Mesenchymal stem cell of the bone marrow (primary cell): ENCODE results near the gene GCNT3.

GRCh38 chr15:58986946-58987368 lies 506 bp upstream of the RNF111 start:
- CAGE, long polyA plus RNA: no peak

- CAGE, long polyA plus RNA: no peak
Measured at GRCh38 chr15:58988543-58988926, 1.1 kb downstream of the RNF111 start.

DNA sequence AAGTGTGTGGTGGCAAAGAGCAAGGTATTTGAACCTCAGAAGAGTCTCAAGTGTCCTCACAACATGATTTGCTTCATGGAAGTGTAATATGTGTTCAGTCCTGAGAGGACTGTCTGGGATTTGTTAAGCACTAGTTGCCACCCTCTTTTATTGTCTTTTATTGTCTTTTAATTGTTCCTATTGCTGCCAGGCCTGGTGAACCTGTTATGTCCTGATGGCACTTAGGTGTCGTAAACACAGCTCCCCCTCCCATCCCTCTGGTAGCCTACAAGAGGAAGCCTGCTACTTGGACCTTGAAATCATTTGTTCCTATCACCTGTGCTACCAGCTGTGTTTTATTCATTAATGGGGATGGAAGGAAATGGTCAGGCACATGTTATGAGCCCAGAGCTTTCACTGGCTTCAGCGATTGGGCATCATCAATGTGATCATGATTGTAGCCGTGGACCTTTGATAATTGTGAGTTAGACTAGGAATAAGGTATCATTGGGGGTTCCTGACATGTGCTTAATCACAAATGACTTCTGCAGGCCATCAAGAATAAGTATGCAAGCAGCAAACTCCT lies 19.4 kb downstream of the CCNB2 start:
- CAGE, long polyA plus RNA: no peak

DNA sequence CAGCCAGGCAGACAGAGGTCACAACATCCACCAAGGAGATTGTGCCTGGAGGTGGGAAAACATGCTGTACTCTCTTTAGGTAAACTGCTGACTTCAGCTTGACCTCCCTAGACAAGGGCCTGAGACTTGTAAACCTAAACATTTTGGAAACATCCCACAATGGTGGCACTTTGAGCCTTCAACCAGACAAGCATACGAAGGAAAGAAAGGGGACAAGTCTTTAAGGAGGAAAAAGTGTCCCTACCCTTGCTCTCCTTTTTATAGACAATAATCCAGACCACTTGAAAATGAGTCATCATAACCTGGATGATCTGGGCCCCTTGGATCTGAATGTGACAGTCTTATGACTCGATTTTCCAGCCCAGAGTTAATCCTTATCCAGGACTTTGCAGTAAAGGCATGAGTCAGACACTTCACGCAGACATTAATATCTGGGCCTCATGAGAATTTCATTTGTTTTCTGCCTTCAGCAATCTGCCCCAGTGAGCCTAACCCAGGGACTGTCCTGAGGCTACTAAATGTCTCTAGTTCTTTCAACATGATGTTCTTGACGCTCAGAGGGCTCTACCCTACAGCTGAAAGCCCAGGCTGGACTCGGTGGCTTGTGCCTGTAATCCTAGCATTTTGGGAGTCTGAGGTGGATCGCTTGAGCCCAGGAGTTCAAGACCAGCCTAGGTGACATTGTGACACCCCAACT lies 6.6 kb upstream of the LDHAL6B start:
- CAGE, long polyA plus RNA: no peak

DNA sequence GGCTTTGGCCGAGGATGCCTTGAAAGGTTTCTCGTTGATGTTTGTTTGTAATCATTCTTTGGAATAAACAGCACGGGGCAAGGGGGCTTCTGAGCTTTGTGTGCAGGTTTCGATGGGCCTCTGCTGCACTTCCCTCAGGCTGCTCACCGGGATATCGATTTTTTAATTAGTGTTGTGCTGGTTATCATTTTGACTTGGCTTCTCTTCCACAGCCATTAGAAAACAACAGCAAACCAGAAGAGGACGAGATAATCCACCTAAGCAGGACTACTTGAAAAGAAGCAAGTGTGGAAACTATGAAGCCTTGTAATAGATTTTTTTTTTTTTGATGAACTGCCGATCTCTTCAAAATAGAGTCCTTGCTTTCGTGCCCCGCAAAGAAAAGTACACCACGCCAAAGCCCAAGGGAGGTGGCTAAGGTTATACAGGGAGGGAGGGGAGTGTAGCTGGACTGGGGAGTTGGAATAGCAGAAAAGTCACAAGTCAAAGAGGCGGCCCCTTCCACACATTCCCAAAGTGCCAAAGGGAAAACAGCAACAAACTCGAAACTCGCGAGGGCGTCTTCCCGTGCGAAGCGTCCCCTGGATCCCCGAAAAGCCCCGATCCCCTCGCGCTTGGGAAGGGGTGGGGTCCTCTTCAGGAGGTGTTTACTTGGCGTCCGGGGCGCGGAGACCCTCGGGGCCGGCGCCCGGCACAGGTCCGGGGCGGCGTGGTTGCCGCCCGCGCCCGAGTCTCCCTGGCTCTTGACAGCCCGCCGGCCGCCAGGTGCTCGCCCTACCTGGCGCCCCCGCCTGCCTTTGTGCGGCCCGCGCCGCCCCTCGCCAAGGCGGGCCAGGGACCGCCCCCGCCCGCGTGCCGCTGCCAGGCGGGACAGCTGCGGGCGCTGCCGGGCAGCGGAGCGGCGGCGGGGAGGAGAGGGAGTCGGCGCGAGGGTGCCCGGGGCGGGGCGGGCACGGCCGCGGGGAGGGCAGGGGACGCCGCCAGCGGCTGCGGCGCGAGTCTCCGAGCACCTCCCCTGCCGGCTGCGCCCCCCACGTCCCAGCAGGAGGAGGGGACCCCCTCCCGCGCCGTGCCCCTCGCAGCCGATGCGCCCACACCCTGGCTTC lies 1.2 kb downstream of the MYO1E start:
- CAGE, long polyA plus RNA: no peak

DNA sequence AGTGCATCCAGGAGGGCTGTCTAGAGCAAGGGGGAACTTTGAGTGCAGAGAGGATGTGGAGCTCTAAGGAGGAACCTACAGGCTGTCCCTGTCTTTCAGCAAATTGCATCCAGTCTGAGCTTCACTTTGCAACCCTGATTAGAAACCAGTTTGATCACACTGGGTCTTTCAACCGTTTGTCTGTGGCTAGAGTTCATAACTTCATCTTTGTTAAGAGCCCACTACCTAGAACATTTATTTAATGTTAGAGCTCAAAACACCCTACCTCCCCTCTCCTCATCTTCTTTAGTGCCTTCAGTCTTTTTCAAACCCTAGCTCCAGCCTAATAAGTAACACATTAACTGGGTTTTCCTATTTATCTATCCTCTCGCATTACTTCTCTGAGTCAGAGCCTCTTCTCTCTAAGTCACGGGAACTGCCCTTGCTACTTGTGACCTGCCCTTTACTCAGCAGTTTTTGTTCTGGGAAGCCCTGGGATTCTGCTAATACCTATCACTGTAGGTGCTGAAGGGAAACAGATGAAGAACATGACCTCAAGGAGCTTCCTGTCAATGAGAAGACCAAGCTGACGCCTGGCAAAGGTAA lies at the start of gene GCNT3:
Gene GCNT3 (plus strand): TSS at position 383 of the 585 bp plus-strand sequence.
- CAGE, long polyA plus RNA: no peak

- CAGE, long polyA plus RNA: no peak
Measured at GRCh38 chr15:59662309-59662602, 4.9 kb upstream of the GTF2A2 start.

DNA sequence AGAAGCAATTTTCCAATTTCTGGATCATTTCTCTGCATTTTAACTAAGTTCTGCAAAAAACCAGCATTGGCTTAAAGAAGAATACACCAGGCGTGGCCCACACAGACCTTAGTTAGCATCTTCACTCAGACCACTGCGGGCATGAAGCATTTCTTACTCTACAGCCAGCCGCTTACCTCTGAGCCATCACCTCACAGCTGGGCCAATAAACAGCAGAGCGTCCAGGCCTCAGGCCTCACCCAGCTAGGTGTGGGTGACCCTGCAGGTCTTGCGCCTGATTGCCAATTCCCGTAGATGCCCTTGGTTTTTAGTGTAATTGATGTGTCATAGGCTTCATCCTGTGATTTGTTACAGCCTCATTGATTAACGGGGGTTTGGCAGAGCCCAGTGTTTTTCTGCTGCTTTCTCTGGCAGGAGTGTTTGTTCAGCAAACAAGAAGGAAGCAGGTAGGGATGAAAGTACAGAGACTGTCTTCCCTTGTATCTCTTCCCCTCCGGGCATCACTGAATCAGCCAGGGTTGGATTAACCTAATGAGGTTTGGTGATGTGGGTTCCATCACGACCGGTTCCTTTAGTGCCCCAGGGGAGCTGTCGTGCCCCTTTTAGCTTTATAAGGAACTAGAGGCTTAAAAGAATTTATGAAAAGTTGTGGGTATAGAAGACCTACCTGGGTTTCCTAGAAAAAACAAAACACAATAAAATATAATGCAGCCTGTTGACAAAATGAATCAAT lies 49.6 kb upstream of the BNIP2 start:
- CAGE, long polyA plus RNA: no peak

DNA sequence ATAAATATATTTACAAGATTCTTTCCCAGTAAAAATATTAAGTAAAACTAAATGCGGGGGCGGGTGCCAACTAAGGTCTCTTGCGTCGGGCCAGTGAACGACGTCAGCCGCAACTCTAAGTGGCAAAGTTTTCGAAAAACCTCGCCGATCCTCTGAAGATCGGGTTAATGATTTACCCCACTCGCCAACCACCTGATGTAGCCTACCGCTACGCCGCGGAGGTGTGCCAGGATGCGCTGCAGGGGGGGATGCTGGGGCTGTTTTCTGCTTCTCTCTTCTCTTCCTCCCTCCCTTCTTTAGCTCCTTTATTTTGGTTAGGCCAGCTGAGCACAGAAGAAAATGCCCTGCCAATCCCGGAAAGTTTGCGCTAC lies 7.7 kb upstream of the FOXB1 start:
- CAGE, long polyA plus RNA: no peak

GRCh38 chr15:60000500-60000988 lies 3.6 kb upstream of the FOXB1 start:
- CAGE, long polyA plus RNA: no peak

DNA sequence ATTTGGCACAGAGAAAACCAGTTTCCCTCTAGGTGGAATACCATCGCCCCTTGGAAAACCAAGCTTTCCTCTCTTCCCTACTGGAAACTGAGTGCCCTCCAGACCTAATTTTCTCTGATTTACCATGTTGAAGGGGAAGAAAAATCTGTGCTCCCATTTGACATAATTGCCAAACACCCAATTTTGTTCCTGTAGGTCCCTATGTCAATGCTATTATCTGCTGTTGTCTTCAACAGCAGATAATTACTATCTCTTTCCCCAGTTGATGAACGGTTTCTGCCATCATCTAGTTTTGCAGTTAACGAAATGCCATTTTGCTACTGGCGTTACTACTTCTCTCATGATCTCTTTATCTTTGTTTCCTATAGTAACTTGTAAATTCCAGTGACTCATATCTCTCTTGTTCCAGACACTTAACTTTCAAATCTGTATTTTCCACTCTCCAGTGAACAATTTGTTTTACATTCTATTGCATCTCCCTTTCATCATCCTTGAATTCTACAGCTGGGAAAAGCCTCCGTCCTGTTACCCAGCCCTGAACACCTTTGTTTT lies 111.5 kb downstream of the FOXB1 start:
- CAGE, long polyA plus RNA: no peak

- CAGE, long polyA plus RNA: no peak
Measured at GRCh38 chr15:60189005-60189334, 184.9 kb downstream of the FOXB1 start.

DNA sequence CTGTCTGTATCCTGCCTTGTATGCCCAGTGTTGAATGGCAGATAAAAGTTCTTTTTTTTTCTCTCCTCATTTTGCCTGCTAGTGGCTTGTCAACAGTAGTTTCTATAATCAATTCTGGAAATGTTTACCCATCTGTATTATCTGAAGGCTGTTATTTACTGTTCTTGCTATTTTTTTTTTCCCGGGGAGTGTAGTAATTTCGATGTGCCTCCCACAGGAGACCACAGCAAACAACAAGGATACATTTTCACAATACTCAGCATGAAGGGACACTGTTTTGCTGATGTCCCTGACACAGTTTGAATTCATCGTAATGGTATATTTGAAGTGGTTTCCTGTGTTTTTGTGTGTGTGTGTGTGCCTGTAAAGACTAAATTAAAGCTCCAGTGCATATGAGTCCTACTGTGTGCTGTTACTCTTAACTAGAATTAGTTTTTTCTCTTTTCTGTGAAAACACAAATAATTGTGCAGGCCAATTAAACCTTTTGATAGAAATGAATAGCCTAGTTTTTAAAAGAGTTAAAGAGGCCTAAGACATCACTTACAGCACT lies 92.1 kb upstream of the ICE2 start:
- CAGE, long polyA plus RNA: no peak

GRCh38 chr15:60592355-60593285 lies 113.7 kb upstream of the ICE2 start:
- CAGE, long polyA plus RNA: no peak

GRCh38 chr15:60660587-60660927 lies 181.6 kb upstream of the ICE2 start:
- CAGE, long polyA plus RNA: no peak

DNA sequence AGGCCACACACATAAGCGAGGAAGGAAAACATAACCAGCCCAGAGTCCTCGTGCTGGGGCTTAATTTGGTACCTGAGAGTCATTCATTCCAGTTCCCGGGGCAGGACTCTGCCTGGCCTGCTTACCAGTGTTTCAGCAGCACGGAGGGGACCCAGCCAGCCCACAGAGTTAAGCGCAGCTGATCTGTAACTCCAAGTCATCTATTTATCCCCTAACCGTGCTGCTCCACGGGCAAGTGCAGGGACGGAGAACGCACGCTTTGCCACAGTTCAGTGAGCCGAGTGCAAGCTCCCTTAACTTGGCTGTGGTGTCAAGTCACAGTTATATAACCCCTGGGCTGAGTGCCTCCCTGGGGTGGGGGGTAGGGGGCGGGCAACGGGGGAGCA lies 302.4 kb upstream of the ICE2 start:
- CAGE, long polyA plus RNA: no peak

DNA sequence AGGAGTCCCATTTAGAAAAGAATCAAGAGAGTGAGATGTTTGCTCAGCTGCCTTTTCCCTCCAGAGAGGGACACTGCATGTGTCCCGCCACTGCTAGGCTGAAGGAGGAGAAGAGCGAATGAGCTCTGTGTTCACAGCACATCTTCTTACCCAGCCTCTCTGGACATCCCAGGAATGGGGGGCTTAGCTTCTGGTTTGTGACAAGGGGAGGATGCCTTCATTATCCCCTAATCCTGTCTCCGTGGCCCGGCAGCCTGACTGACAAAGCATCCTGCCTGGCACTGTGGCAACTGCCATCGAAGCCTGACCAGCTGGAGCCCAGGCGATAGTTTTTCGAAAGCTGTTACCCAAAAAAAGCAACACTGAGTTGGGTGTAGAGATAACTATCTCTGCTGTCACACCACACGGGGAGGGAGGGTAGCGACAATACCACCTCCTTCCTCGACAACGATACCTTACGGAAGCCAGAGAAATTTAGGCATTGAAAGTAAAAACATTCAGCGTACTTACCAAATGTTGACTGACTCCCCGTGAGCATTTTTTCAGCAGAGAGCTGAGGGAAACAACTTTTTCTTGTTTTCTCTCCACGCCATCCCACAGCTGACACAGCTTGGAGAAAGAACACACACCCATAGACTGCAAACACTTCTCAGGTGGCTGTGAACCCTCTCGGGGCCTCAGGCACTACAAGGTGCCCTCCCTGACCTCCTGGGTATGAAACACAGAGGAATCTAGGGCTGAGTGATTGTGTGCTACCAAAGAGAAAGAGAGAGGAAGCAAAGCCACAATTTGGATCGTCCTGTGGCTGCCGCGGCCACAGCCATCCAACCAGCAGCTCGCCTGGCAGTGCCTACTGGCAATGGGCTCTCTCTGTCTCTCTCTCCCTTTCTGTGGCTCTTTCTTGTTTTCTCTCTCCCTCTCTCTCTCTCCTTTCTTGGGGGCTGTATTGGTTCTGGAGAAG lies 361.9 kb upstream of the ICE2 start:
- CAGE, long polyA plus RNA: no peak

DNA sequence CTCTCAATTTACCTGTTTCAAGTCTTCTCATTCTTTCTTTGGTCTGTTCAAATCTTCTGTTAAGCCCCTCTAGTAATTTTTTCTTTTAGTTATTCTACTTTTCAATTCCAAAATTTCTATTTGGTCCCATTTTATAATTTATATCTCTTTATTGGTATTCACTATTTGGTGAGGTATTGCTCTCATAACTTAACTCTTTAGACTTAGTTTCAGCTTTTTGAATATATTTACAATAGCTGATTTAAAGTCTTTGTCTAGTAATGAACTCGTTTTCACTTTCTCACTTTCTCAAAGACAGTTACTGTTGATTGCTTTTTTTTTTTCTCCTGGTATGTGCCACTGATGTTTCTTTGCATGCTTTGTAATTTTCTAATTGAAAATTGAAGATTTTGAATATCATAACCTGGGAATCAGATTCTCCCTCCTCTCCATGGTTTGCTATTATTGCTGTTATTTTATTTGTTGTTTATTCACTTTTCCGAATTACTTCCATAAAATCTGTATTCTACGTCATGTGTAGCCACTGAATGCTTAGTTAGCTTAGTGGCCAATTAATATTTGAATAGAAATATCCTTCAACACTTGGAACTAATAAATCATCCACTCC lies 247.5 kb downstream of the RORA start:
- CAGE, long polyA plus RNA: no peak

DNA sequence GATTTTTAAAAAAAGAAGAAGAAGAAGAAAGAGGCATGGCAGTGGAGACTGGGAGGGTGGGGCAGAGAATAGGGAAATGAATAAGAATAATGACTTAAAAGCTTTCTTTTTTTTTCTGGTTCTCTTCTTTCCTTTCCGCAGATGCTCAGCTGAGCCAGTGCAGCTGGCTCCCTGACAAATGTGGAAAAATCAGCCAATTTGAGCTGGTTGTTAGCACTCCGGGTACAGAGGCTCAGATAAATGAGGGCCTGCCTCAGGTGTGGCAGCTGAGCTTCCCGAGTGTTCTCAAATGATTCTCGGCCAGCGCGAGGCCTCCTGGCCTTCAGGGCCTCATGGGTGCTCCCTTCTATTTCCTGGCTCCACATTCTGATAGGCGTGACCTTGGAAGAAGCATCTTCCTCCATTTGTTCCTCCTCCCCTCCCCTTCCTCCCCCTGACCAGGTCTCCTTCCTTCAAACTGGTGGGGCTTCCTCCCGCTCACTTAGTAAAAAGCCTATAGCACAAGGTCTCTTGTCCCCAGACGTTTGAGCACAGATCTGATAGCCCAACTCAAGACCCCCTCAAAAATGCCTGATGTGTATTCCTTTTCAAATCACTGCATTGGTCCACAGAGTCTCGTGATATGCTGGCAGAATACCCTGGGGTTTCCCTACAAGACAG lies 233.9 kb downstream of the RORA start:
- CAGE, long polyA plus RNA: no peak

DNA sequence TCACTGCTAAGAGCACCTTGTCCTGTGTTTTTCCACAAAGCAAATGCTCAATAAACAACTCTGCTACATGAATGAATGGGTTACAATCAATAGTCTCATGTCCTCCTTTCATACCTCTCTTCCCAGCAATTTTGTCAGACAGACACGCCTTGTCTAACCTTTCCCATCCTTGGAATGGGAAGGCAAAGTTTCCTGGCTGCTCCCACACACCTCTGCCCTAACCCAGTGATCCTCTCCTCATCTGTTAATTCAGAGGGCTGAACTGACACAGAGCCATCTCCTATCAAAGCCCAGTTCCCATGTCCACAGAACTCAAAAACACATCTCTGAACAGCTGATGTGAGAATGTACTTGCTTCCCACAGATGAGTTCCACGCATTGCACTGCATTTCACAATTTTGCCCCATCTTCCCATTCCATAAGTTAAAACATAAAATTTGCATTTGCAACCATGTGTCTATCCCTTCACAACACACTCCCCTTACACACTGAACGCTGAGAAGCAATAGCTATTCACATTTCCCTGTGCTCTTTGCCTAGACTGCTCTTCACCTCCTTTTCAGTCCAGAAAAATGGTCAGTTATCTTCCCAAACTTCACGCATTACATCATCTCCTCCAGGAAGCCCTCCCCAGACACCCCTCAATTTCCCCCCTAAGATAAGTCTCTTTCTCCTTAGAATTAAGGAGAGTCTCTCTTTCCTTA lies 45.2 kb downstream of the RORA start:
- CAGE, long polyA plus RNA: no peak